Epithelial cell of alveolus of lung (primary cell): Measurements from ENCODE around the genes CYP2A13, CYP2F1 and HNRNPUL1.

DNA sequence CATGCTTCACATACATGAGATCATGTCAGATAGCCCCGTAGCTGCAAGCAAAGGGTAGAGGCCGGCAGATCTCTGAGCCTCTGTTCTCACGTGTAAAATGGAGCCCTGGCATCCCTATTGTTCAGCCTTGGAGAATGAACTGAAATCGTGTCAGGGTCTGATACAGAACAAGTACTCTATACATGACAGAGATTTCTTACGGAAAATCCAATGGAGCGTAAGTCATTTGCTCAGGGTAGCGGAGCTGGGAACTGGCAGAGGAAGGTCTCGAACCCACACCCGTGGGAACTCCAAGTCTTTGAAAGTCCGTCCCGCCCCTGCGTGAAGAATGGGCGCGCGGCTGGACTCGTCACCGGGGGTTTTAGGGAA is 315 bp downstream of the COQ8B start:
- RAMPAGE, long total RNA: no peak
- RRBS: 8% methylated on average over 3 of the region's 17 CpGs

DNA sequence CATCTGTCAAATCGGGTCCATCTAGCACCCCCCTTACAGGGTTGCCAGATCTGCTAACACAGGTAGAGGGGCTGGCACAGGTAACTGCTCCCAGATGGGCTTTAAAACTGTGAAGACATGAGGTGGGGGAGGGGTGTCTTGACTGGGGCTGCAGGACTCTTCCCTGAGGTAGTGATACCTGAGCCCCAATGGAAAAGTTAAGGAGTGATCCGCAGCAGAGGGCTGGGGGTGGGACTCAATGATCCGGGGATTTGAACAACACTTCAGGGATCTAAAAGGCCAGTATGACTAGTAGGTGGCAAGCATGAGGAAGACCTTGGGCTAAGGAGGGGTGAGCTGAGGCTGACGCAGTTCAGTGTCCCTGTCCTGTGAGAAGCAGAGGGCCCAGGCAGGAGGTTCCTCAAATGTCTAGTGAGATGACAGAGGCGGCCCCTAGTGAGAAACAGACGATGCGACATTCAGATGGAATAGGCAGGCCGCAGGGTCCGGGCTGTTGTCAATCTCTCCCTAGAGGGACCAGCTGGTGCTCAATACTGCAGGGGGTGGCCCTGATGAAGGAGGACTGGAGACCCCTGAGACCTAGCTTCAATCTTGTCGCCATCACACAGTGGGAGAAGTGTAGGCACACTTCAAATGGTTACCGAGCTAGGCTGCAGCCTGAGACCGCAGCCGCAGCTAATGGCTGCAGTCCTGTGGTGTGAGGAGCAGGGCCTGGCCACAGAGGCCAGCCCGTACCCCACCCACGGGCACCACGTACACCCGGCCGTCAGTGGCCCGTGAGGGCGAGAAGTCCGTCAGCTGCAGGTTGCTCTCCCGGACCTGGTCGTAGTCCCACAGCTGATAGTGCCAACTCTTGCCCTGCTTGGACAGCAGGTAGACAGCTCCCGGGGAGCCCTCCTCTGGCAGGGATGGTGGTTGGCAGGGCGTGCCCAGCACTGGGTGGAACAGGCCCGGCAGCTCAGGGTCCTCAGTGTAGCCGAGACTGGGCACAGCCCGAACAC is 8.2 kb downstream of the ACTMAP start:
- RAMPAGE, long total RNA: no peak
- RRBS: 86% methylated on average over 10 of the region's 28 CpGs

GRCh38 chr19:40771196-40771395 is 4.2 kb upstream of the MIA start:
- RAMPAGE, long total RNA: no peak
- RRBS: no CpG with 5 or more reads among the region's 1 CpG

- RAMPAGE, long total RNA: no peak
- RRBS: no CpG with 5 or more reads among the region's 35 CpGs
Observed at GRCh38 chr19:40777004-40778131, 679 bp upstream of the RAB4B start.

- RAMPAGE, long total RNA: no peak
- RRBS: 34% methylated on average over 3 of the region's 11 CpGs
Observed at GRCh38 chr19:40804954-40806190, 6.4 kb downstream of the EGLN2 start.

- RAMPAGE, long total RNA: no peak
- RRBS: no CpG with 5 or more reads among the region's 6 CpGs
Observed at GRCh38 chr19:40808093-40808769, 9.2 kb downstream of the EGLN2 start.

DNA sequence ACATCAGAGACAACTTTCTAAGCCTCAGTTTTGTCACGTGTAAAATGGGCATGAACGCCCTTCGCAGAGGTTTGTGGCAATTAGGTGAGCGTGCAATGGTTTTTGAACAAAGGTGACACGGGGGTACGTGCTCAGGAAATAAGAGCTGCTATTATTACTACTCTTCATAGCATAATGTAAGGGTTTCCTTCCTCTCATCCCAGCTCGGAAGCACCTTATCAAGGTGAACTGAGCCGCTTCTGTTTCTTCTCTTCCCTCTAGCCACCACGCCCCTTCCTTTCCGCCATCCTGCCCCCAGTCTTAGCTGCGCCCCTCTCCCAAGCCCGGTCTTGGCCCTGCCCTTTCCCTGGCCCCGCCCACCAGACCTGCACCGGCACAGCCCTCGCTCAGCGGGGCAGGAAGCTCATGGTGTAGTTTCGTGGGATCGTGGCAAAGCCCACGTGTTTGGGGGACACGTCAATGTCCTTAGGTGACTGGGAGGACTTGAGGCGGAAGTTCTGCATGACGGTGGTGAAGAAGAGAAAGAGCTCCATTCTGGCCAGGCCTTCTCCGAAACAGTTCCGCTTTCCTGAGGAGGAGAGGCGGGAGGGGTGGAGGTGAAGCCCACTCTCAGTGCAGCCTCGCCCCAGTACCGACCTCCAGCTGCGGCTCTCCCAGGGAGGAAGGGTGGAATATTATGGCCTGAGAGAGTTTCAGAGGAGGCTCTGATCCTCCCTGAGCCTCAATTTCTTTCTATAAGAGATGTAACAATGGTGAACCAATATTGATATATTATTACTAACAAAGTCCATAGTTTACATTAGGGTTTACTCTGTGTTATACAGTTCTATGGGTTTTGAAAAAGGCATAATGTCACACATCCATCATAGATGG is 6.6 kb downstream of the CYP2A6 start:
- RAMPAGE, long total RNA: no peak
- RRBS: no CpG with 5 or more reads among the region's 28 CpGs

- RAMPAGE, long total RNA: no peak
- RRBS: no CpG with 5 or more reads among the region's 11 CpGs
Observed at GRCh38 chr19:40935924-40936356, 53.9 kb upstream of the CYP2A7 start.

- RAMPAGE, long total RNA: no peak
- RRBS: no CpG with 5 or more reads among the region's 4 CpGs
Observed at GRCh38 chr19:40982470-40983215, 8.4 kb upstream of the CYP2B6 start.

GRCh38 chr19:41088071-41088546 is at the start of gene CYP2A13:
Gene CYP2A13 (plus strand): TSS chr19:41088451.
- RAMPAGE, long total RNA: no peak
- RRBS: no CpG with 5 or more reads among the region's 3 CpGs

GRCh38 chr19:41114240-41114724 is at the start of gene CYP2F1:
Gene CYP2F1 (plus strand): TSS chr19:41114432.
- RAMPAGE, long total RNA: no peak
- RRBS: no CpG with 5 or more reads among the region's 7 CpGs

- RAMPAGE, long total RNA: no peak
- RRBS: no CpG with 5 or more reads among the region's 4 CpGs
Observed at GRCh38 chr19:41238955-41239255, 19.9 kb downstream of the AXL start.

DNA sequence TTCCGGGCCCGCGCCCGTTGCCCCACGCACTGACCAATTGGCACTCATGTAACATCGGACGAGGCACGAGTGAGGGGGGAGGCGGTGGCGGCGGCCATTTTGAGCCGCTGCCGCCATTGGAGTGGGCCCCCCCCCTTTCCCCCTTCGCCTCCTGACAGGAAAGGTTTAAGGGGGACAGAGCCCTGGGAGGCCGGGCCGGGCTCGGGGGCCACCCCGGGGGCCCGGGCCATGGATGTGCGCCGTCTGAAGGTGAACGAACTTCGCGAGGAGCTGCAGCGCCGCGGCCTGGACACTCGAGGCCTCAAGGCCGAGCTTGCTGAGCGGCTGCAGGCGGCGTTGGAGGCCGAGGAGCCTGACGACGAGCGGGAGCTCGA is at the start of gene HNRNPUL1:
Gene HNRNPUL1, plus strand, starts transcription at position 97 of the 374 bp plus-strand sequence.
- RAMPAGE, long total RNA: start-site peak on the plus strand centred at position 128 of the sequence, 131 bp wide, 825 and 352 reads in 2 replicates
- RRBS: 0% methylated on average over 1 of the region's 37 CpGs

GRCh38 chr19:41267796-41268395 is 3.7 kb downstream of the HNRNPUL1 start:
- RAMPAGE, long total RNA: no peak
- RRBS: no CpG with 5 or more reads among the region's 6 CpGs

DNA sequence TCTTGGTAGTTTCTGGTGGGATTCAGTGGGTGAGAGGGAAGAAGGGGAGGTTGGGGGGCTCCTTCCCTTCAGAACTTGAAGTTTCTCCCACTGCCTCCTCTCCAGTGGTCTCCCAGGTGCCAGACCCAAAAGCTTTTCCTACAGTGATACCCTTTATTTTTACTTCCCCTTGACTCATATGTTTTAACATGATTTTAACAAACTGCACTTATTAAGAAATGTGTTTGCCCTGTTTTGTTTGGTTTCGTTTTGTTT is 2.7 kb upstream of the CCDC97 start:
- RAMPAGE, long total RNA: no peak
- RRBS: no CpG with 5 or more reads among the region's 1 CpG

DNA sequence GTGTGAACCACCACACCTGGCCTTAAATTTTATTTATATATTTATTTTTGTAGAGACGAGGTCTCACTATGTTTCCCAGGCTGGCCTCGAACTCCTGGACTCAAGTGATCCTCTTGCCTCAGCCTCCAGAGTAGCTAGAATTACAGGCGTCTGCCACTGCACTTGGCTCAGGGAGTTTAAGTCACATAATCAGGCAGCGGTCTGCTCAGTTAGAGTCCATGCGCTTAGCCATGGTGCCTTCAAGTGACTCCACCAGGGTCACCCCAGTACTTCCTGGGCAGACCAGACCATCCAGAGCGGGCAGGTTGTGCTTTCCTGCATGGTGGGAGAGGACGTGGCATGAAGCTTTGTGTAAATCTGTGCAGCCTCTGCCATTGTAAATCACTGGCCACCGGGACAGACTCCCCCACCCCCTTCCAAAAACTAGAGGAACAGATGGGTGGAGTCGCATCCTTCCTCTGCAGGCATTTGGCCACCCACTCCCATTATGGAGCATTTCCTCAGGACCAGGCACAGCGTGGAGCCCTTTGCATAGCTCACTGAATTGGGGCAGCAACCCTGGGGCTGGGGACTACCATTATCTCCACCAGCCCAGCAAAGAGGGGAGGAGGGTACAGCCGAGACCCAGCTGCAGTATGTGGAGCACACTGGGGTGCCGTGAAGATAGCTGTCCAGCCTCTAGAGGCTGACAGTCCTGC is 8.1 kb downstream of the BCKDHA start:
- RAMPAGE, long total RNA: no peak
- RRBS: no CpG with 5 or more reads among the region's 12 CpGs

DNA sequence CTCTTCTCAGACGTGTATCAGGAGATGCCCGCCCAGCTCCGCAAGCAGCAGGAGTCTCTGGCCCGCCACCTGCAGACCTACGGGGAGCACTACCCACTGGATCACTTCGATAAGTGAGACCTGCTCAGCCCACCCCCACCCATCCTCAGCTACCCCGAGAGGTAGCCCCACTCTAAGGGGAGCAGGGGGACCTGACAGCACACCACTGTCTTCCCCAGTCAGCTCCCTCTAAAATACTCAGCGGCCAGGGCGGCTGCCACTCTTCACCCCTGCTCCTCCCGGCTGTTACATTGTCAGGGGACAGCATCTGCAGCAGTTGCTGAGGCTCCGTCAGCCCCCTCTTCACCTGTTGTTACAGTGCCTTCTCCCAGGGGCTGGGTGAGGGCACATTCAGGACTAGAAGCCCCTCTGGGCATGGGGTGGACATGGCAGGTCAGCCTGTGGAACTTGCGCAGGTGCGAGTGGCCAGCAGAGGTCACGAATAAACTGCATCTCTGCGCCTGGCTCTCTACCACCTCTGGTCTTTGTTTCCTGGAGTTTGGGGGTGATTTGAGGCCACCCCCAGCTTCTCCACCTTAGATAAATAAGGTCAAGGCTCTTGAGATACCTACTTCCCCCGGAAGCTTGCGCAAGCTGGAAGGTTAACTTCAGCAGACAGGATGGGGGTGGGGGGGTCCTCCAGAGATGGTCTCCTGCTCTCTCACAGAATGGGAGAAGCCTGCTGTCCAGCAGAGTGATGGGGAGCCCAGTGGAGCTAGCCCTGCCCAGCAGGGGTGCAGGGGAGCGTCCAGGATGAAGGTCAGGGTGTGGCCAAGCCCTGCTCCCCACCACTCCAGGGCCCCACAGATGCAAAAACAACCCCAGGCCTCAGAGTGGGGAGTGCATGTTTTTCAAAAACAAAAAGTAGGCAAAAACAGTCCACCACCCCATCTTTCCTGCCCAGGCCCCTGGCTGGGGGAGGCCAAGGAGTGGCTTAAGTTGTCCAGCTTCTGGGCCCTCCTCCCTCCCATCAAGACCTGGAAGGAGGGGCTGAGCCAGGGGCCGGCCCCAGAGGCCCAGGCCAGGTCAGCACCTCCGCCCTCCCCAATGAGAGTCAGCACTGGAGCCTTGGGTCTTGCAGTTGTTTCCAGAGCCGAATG is 2.3 kb downstream of the B3GNT8 start:
- RAMPAGE, long total RNA: no peak
- RRBS: no CpG with 5 or more reads among the region's 21 CpGs

- RAMPAGE, long total RNA: no peak
- RRBS: no CpG with 5 or more reads among the region's 6 CpGs
Observed at GRCh38 chr19:41432453-41432721, 5.2 kb upstream of the B3GNT8 start.

GRCh38 chr19:41449394-41449940 is 6.5 kb downstream of the ERICH4 start:
- RAMPAGE, long total RNA: no peak
- RRBS: no CpG with 5 or more reads among the region's 9 CpGs

GRCh38 chr19:41501810-41502043 is 58.8 kb downstream of the ERICH4 start:
- RAMPAGE, long total RNA: no peak
- RRBS: no CpG with 5 or more reads among the region's 2 CpGs